Natural killer cell (primary cell): Measurements from ENCODE around the genes TTPAL, CCN5, PABPC1L, SNX21 and CTSA.

GRCh38 chr20:44402089-44403323, 47.0 kb downstream of the HNF4A start:
- PRO-cap, result no peak

- PRO-cap, result bidirectional peak, plus-strand start at chr20:44475900, minus-strand start at chr20:44475800; unidirectional peak, minus-strand start at chr20:44476352
Measured at GRCh38 chr20:44475710-44476848, at the start of gene TTPAL. TTPAL (plus strand) TSS chr20:44475874.

DNA sequence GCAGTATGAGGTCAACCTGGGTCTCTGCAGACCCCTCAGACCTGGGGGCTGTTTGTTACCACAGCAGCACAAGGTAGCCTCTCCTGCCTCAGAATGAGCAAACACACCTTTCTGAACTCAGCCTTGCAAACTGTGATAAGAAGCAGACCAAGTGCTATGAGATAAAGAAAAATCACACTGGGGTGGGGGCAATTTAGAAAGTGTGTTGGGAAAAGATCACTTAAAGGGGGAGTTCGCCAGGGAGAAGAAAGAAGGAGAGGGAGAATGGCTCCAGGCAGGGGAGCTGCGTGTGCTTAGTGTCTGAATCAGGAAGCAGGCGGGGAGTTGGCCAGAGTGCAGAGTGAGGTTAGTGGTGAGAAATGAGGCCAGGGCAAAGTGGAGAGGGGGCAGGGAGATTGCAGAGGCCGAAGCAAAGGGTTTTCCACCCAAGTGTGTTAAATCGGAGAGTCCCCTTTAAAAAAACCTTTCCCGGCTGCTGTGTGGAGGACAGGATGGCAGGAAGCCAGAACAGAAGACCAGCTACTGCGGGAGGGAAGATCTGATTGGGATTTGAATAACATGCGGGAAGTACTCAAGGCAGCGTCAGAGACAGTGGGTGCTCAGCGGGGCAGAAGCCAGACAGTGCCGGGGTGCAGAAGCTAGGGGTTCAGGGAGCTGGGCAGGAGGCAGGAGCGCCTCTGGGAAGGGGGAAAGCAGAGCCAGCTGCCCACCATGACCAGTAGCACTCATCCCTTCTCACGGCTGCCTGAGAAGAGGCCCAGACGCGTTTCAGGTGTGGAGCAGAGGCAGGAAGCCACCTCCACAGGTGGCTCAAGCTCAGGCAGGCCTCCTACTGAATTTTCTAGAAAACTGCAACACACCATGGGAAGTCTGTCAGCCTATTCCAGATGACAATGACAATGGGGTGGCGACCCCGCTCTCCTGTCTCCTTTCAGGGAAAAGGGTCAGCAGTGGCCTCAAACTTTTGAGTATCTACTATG, 9.0 kb downstream of the ADA start:
- PRO-cap, result bidirectional peak, plus-strand start at position 582 of the sequence, minus-strand start at position 342 of the sequence; unidirectional peak, minus-strand start at position 743 of the sequence

DNA sequence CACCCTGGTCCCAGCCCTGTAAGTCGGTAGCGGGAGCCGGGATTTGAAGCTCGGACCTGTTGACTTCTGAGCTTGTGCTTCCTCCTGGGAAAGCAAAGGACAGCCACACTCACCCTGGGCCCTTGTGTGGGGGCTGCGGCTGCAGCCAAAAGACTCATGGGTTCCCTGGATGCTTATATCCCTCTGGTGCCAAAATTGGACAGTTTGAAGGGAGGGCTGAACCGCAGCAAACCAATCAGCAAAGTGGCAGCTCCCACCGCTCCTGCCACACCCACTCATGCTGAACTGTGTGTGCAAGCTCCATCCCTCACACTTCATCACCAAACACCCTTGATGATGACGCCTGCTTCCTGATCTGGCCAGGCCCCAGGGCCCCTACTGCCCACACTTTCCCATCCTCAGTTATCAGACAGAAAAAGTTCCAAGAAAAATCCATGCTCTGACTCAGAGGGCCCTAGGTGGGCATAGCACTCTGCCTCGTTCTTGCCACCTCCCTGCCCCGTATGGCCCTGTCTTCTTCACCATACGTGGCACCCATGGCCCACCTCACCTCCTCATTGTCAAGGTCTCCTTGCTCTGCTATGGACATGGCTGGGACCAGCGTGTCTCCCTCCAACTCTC, 3.8 kb upstream of the CCN5 start:
- PRO-cap, result no peak

GRCh38 chr20:44714048-44714402, 1.1 kb upstream of the CCN5 start:
- PRO-cap, result no peak

- PRO-cap, result no peak
Measured at GRCh38 chr20:44714403-44715609, at the start of gene CCN5. CCN5 (plus strand) TSS chr20:44715369.

GRCh38 chr20:44715656-44716125, 522 bp downstream of the CCN5 start:
- PRO-cap, result no peak

- PRO-cap, result no peak
Measured at GRCh38 chr20:44805911-44806591, 4.3 kb downstream of the RIMS4 start.

DNA sequence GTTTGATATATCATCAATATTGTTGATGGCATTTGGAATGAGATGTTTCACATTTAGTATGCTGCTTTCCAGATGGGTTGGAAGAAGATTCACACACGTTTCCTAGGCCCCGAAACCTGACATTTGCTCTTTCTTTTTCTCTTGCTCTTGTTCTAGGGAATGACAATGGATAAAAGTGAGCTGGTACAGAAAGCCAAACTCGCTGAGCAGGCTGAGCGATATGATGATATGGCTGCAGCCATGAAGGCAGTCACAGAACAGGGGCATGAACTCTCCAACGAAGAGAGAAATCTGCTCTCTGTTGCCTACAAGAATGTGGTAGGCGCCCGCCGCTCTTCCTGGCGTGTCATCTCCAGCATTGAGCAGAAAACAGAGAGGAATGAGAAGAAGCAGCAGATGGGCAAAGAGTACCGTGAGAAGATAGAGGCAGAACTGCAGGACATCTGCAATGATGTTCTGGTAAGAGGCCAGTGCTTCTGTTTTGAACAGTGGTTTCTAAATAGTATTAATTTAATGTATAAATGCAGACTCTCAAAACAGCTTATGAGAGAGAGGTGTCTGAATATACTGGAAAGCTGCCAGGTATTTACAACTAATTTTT, 8.4 kb upstream of the PABPC1L start:
- PRO-cap, result no peak

GRCh38 chr20:44909662-44910536, at the start of gene PABPC1L:
PABPC1L (plus strand) TSS chr20:44910060.
- PRO-cap, result no peak

DNA sequence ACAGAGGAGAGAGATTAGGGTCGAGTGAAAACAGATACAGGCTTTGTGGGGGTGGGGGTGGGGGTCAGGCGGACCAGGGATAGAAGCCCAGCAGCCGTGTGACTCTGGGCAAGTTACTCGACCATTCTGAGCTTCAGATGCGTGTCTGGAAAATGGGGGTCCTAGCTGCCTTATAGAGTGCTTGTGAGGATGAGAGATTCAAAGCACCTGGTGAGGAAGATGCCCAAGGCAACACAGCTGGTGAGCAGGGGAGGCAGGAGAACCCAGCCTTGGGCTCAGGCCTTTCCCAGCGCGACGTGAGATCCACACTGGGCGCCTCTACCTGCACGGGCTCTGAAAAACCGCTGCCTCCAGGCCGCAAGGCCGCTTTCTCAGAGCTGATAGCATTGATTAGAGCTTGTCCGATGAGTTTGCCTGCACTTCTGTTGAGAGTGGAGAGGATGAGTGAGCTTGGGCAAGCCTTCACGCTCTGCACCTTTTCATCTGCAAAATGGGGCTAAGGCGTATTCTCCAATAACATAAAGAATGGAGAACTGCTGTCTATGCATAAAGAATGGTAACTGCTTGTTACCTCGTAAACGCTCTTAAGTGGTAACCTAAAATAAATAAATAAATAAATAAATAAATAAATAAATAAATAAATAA, 799 bp downstream of the PABPC1L start:
- PRO-cap, result no peak

GRCh38 chr20:45059109-45059732, 41.7 kb downstream of the KCNS1 start:
- PRO-cap, result no peak

- PRO-cap, result no peak
Measured at GRCh38 chr20:45325471-45326300, 17.6 kb upstream of the MATN4 start.

GRCh38 chr20:45338550-45338842, 9.7 kb downstream of the SDC4 start:
- PRO-cap, result no peak

- PRO-cap, result no peak
Measured at GRCh38 chr20:45408767-45409090, 640 bp downstream of the DBNDD2 start.

- PRO-cap, result no peak
Measured at GRCh38 chr20:45447512-45447869, 22.1 kb upstream of the WFDC2 start.

- PRO-cap, result no peak
Measured at GRCh38 chr20:45833145-45833948, at the start of gene SNX21. SNX21 (plus strand) TSS chr20:45833799.

- PRO-cap, result no peak
Measured at GRCh38 chr20:45834729-45835453, 1.3 kb downstream of the SNX21 start.

DNA sequence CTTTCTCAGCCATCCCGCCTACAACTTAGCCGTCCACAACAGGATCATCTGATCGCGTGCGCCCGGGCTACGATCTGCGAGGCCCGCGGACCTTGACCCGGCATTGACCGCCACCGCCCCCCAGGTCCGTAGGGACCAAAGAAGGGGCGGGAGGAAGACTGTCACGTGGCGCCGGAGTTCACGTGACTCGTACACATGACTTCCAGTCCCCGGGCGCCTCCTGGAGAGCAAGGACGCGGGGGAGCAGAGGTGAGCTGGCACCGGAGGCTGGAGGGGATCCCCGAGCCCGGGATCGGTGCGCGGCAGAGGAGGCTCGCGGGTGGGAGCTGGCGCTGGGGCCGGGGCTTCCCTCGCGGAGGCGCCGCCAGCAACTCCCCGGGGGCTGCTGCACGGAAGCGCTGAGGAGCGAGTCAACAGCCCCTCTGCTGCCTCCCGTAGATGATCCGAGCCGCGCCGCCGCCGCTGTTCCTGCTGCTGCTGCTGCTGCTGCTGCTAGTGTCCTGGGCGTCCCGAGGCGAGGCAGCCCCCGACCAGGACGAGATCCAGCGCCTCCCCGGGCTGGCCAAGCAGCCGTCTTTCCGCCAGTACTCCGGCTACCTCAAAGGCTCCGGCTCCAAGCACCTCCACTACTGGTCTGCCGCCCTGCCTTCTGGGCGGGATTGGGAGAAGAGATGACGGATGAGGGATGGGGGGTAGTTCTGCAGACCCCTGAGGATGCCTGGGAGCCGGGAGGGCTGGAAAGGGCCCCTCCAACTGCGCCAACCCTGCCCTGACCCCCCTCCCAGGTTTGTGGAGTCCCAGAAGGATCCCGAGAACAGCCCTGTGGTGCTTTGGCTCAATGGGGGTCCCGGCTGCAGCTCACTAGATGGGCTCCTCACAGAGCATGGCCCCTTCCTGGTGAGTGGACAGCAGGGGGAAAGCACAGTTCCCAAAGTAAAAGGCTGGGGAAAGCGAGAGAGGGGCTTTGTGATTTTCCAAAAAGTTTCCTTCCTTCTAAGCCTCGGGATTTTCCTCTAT, at the start of gene CTSA:
Gene CTSA, plus strand, starts transcription at position 205 of the 1,017 bp plus-strand sequence.
- PRO-cap, result bidirectional peak, plus-strand start at position 205 of the sequence, minus-strand start at position 137 of the sequence

GRCh38 chr20:45902209-45902774, 9.7 kb downstream of the PLTP start:
- PRO-cap, result no peak